ENCODE data around the genes NOXA1 and ENTPD8.

DNA sequence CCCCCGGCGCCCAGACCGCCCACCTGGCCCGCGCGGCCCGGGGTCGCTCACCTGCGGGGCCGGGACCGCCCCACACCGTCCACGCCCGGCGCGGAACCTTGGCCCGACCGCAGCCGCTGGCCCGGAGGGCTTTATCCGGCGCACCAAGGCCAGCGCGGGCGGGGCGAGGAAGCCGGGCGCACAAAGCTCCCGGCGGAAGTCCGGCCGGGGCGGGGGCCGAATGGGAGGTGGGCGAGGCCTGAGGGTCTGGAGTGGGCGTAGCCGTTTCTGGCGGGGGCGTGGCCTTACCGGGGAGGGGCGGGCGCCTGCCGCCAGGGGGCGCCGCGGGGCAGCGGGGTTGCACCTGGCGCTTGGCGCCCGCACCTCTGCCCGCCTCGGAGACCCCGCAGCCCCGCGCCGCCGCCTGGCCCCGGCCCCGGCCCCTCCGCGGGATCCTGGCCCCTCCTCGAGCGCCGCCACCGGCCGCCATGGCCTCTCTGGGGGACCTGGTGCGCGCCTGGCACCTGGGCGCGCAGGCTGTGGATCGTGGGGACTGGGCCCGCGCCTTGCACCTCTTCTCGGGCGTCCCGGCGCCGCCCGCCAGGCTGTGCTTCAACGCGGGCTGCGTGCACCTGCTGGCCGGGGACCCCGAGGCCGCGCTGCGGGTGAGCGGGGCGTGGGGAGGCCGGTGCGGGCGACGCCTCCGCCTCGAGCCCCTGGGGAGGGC, at the start of gene NOXA1:
Gene NOXA1, plus strand, starts transcription at position 331 of the 706 bp plus-strand sequence.
- RRBS: 2% methylated on average over 45 of the region's 95 CpGs

DNA sequence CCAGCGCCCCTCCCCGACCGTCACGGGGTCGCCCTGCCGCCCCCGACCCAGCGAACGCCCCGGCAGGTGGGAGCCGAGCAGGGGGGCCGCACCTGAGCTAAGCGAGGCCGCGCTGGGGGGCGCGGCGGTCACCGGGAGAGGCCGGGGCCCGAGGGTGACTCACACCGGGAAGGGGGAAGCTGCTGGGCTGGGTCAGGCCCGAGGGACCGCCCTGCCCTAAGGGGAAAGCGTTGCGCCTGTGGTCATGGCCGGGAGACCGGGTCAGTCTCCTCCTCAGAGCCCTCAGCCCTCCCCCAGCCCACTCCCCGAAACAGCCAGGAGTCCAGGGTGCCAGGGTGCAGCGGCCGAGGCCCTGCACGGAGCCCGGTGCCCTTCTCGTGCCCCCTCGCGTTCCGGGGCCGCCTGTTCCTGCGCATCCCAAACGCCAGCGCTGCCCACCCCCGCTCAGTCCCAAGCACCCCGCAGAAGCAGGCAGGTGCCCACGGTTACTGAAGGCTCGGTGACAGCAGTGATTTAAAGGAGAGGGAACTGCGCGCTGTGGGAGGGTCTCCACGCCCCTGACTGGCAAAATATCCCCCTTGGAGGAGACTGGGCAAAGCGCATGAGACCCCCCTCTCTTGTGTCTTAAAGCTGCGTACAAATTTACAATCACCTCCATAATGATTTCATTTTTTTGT, 714 bp downstream of the NOXA1 start:
- RRBS: 2% methylated on average over 15 of the region's 50 CpGs

GRCh38 chr9:137433107-137434076, 7.8 kb downstream of the ENTPD8 start:
- RRBS: 58% methylated on average over 2 of the region's 33 CpGs

- RRBS: 3% methylated on average over 26 of the region's 67 CpGs
Measured at GRCh38 chr9:137441179-137442148, at the start of gene ENTPD8. Gene ENTPD8 (minus strand): TSS chr9:137441357.

DNA sequence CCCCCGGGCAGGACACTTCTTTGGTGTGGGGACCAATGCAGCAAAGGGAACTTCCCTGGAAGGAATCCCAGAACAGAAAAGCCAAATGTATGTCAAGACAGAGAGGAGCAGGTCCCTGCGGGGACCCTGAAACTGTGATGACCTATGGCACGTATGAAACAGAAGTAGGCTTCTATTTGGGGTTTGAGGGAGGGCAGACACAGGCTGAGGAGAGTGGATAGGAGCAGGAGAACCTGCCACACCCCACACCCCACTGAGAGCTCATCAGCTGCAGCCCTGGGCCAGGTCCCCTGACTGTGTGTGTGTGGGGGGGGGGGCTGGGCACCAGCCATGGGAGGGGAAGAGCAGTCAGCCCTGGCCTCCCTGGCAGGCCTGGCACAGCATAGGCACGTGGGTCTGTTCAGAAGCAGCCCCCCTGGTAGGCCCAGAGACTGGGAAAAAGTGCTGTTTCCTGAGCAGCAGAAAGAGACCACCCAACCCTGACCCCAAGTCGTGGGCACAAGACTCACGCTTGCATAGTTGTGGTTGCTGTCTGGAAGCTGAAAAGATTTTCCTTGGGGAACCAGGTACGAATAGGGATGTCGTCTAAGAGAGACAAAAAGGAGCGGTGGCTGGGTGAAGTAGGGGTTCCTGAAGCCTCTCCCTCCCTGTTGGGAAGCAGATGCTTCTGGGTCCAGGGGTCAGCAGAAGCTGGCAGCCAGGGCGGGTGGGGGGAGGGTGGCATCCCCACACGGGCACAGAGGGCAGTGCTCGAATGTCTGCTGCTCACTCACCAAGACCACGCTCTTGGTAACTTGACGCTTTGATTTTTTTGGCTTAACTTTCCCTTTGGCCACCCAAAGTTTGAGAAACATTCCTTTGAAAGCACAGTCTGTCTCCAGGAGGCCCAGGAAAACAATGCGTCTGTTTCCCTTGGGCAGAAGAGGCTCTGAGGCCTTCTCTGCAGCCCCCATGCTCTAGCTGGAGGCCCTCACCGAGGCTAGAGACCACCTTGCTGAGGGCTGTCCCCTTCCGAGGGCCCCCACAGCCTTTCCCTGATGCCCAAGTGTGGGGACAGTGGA, 2.9 kb downstream of the NSMF start:
- RRBS: no CpG with 5 or more reads among the region's 17 CpGs

DNA sequence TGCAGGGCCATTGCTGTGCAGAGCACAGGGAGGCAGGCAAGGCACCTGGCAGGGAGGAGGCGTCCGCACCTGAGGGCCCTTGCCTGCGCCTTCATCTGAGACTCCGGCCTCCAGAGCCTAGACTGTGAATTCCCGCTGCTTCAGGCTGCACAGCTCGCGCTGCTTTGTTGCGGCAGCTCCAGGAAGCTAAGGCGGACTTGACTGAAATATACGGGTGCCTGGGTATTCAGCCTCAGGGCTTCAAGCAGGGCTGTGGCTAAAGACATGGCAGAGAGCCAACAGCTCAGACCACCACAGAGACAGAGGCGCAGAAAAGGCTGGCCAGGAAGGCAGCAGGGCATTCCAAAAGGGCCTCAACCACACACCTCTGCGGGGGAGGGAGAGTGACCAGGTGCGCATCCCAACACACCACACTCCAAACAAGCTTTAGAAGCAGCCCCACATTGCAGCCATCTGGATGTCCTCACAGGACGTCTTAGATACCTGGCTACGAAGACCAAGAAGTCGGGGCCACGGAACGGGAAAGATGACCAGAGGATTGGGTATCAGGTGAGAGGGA, 1.5 kb upstream of the DPH7 start:
- RRBS: no CpG with 5 or more reads among the region's 18 CpGs

DNA sequence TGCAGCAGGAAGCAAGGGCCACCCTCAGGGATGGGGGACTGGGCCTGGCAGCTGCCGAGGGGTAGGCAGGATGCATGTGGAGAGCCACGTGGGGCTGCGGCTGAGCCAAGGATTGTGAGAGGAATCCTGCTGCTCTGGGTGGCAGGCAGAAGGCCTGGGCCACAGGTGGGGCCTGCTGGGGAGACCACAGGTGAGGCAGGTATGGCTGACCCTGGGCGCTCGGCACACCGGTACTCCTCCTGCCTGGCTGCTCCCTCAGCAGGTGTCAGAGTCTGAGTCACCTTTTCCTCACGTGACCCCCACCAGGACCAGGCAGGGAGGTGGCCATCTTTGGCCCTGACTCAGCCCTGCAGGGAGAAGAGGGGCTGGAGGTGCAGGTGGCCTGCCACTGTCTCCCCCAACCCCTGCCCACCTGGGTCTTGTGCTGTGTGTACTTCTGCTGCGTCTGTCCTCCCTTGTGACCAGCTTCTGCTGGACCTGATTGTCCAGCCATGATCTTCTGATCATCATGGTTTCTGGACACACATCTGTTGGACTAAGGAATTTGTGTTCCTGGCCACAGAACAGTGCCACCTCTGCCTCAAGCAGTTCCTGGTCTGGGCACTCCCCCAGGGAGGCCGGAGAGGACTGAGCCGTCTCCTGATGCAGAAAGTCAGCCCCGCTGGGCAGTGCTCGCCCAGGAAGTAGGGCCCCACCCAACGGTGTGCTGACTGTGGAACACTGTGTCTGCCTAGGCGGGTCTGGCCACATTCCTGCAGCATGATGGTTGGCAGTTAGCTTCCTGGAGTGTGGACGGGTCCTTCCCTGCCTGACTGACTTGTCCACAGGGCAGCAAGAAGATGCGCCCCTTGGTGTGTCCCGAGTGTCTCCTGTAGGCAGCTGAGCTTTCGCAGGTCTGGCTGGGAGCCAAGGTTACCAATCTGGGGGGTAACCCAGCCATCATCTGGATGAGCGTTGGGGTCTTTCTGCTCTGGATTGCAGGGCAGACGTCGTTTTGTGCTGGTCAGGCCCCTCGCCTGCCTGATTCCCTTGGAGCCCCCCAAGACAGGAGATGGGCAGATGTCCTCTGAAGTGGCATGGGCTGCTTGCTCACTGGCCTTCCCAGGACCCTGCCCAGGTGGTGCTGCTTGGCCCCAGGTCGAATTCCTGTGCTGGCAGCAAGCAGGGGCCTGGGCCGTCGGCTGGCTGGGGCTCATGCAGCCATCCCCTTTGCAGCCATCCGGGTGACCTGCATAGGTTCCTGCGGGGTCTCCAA, 6.6 kb downstream of the ARRDC1 start:
- RRBS: no CpG with 5 or more reads among the region's 27 CpGs

GRCh38 chr9:137614932-137615803, 3.6 kb upstream of the EHMT1 start:
- RRBS: no CpG with 5 or more reads among the region's 31 CpGs

DNA sequence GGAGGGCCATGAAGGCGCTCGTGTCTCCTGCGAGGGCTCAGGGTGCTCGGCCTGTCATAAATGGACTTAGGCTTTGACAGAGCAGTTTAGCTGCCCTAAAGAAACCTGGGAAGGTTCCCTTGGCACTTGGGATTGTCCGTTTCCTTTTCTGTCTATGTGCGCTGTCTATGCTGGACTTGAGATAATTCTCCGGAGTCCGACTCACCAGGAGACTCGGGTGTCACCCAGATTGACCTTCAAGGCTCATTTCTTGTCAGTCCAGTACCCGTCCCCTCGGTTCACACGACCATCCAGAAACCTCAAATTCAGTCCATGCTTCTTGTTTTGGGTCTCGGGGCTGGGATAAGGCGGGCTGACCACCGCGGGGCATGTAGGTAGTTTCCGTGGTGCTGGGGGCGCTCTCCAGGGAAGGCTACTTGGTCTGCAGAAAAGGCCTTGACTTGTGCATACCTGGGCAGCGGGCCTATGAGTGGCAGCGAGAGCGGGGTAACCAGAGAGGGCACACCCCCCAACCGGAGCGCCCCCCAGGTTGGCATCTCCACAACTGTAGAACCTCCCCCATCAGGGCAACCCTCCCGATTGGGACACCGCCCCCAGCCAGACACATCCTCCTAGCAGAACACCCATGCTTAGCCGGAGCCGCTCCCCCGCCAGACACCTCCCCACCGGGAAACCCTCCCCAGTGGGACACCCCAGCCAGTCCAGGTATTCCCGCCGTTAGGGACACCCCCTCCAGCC, 907 bp upstream of the EHMT1 start:
- RRBS: 5% methylated on average over 3 of the region's 31 CpGs

- RRBS: no CpG with 5 or more reads among the region's 2 CpGs
Measured at GRCh38 chr9:137654593-137654970, 35.8 kb downstream of the EHMT1 start.

DNA sequence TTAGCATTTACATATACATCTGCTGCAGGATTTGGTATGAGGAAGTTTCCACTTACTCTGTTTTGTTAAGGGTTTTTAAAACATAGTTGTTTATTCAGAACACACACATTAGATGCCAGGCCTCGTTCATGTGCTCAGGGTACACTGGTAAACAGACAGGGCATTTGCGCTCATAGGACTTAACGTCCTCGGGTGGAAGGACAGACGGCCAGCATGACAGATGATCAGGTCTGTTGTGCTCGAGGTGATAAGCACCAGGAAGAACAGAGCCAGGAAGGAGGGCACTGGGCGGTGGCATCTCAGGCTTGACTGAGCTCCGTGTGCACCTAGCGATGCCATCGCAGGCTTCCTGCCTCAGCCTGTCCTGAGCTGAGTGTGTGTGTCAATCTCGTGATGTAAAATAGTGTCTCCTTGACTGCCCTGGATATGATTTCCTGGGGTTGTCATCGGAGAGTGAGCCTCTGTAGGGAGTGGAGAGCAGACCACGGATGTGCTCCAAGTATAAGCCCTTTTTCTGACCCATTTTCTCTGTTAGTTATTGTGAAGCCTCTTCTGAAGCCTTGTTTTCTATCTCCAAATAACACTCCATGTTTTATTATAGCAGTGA, 96.6 kb downstream of the EHMT1 start:
- RRBS: no CpG with 5 or more reads among the region's 13 CpGs

DNA sequence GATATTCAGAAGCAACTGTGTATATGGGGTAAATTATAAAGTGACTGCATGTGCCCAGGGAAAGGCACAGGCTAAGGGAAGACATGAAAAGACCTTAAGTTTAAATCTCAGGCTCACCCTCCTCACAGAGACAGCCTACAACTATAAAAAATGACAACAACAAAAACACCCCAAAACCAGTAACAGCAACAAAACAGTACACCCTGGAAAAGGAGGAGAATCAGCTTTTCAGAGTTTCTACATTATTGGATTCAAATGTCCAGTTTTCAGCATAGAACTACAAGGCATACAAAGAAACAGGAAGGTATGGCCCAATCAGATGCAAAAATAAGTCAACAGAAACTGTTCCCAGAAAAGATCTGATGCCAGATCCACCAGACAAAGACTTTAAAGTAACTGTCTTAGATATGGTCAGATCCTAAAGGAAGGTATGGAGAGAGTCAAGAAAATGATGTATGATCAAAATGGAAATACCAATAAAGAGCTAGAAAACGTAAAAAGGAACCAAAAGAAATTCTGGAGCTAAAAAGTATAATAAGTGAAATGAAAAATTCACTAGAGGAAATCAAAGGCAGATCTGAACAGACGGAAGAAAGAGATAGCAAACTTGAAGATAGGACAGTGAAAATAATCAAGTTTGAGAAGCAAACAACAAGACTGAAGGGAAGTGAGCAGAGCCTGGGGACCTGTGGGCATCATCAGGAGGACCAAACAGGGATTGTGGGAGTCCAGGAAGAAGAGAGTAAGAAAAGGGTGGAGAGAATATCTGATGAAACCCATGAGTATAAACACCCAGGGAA, 115.2 kb downstream of the EHMT1 start:
- RRBS: no CpG with 5 or more reads among the region's 2 CpGs

- RRBS: no CpG with 5 or more reads among the region's 42 CpGs
Measured at GRCh38 chr9:138022859-138023221, 145.3 kb downstream of the CACNA1B start.